Psoas muscle (tissue), 2 donors: ENCODE measurements around a stretch of chr6.

GRCh38 chr6:140897819-140898813 is 1234.6 kb upstream of the GJE1 start:
- PRO-cap, 2 experiments: no peak in any of the 2 experiments

GRCh38 chr6:141562839-141563230 is 569.9 kb upstream of the GJE1 start:
- PRO-cap, 2 experiments: no peak in any of the 2 experiments

GRCh38 chr6:141988264-141988854 is 144.4 kb upstream of the GJE1 start:
- PRO-cap, 2 experiments: no peak in any of the 2 experiments

GRCh38 chr6:142015860-142016227 is 116.9 kb upstream of the GJE1 start:
- PRO-cap, 2 experiments: no peak in any of the 2 experiments

GRCh38 chr6:142147441-142147857 is 386 bp downstream of the VTA1 start:
- PRO-cap, 2 experiments: no peak in any of the 2 experiments

DNA sequence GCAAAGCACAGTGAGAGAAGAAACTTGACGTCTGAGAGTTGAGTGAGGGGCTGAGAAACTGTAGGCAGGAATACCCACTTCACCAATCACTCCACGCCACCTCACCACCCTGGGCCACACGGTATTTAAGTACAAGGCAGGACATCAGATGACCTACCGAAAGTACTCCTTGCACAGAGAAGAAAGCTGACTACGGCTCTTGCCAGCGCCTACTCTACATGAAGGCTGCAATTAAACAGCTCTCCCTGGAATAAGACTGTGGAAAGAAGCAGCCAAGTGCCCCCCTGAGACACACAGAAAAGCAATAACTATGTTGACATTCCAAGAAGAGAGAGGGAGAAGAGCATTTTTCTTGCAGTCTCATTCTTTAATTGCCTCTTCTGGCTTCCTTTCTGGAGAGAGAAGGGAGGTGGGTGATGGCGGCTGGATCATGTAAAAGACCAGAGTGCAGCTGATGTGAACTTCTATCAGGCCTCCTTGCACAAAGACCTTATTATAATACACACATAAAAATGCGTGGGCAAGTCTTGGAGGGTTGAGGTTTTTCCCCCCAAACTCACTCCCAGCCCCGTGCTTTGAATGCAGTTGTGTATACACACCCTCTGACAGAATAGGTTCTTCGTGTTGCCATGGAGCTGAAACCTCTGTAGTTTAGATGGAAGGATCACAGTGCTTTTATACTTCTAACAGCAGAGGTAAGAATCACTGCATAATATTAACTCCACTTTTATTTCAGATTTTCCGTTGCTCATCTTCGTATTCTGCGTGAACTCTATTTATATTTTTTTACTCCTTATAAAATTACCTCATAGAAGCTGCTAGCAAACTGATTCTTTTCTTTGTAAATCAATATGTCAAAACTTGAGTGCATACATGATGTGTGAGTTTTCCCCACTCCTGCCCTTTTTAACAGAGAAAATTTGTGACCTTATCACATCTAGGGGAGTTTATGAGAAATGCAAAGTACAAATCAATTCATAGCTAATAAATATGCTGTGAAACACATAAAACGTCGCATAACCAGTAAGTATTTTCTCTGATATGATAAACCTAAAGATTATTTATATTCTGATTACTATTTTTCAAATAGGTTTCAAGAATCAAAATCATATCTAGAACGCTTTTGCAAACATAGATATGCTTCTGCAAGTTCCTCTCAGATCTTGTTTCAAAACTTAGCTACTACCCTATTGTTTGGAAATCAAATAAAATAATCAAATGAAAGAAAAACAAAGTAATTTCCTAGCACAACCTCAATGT is 44.2 kb downstream of the HIVEP2 start:
- PRO-cap, 2 experiments: no peak in any of the 2 experiments

DNA sequence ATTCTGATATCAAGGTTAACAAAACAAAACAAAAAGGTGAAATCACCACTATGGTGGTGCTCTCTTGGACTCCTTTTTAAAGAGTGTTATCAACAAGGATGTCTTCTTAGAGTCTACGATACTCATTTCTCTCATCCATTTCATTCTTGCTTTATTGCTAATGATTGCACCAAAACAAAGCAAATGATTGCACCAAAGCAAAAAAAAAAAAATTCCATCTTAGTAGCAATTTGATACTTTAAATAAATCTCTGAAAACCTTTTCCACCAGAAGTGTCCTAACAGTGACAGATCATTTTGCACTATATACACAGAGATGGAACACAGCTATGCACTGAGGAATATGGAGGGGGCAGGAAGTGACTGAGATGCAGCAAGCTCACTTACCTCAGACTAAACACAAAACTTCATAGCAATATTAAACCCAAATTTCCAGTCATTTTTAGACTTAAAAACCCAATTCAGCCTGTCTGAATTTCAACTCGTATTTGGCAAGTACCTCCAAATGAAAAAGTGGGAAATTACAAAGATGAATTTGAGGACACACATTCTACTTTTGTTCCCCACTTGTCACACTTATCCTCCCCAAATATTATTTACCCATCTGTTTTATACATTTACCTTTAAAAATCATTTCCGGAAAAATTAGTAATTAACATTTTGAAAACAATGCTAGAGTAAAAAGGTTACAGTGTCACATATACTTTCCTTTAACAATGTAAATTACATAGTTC is 41.1 kb downstream of the HIVEP2 start:
- PRO-cap, 2 experiments: no peak in any of the 2 experiments

- PRO-cap, 2 experiments: no peak in any of the 2 experiments
These were observed 55.1 kb downstream of the AIG1 start for GRCh38 chr6:143115783-143116163.

GRCh38 chr6:143165649-143166691 is 105.3 kb downstream of the AIG1 start:
- PRO-cap, 2 experiments: no peak in any of the 2 experiments

DNA sequence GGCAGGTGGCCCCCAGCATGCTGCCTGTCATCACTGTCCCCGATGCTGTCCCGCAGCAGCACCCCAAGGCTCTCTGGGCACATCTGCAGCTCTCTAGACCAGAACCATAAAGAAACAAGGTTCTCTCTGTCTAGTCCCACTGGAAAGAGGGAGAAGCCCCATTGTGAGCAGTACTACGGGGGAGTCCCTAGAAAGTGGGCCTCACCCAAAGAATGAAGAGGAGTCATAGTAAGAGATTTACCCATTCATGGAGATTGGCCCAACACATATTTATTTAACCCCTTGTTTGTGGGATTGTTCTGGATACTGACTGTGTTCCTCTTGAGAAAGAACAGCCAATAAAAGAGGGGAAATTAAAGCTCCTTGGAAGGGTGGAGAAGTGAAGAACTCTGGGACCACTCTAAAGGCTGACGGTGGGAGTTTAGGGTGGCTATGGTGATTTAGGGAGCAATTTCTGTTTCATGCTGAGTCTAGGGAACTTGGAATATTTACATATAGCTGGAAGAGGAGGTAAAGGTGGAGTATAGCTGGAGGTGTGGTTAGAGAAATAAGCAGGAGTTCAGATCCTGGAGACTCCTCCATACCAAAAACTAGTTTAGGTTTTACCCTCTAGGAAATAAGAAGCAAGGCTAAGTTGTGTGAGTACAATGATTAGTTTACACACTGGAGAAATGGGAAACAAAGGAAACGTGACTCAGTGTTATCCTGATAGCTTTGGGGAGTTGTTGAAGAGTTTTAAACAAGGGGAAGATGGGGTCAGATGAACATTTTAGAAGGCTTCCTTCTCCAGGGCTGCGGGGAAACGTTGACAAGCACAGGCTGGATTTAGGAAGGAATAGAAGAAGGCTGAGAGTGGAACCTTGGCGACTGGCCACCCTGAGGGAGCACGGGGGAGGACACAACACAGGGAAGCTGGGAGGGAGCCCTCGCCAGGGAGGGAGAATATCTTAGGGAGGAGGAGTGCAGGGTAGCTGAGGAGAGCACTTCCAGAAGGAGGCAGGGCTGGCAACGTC is 134.4 kb downstream of the AIG1 start:
- PRO-cap, 2 experiments: no peak in any of the 2 experiments

GRCh38 chr6:143451203-143451402 is 498 bp downstream of the PEX3 start:
- PRO-cap, 2 experiments: no peak in any of the 2 experiments

- PRO-cap, 2 experiments: no peak in any of the 2 experiments
These were observed 23.8 kb upstream of the FUCA2 start for GRCh38 chr6:143535221-143535772.

GRCh38 chr6:143536206-143536538 is 24.7 kb upstream of the FUCA2 start:
- PRO-cap, 2 experiments: no peak in any of the 2 experiments

GRCh38 chr6:143536539-143537251 is 25.2 kb upstream of the FUCA2 start:
- PRO-cap, 2 experiments: no peak in any of the 2 experiments

GRCh38 chr6:143679003-143679649 is 1.4 kb downstream of the PHACTR2 start:
- PRO-cap, 2 experiments: no peak in any of the 2 experiments

GRCh38 chr6:143772053-143772626 is 71.0 kb upstream of the LTV1 start:
- PRO-cap, 2 experiments: no peak in any of the 2 experiments

DNA sequence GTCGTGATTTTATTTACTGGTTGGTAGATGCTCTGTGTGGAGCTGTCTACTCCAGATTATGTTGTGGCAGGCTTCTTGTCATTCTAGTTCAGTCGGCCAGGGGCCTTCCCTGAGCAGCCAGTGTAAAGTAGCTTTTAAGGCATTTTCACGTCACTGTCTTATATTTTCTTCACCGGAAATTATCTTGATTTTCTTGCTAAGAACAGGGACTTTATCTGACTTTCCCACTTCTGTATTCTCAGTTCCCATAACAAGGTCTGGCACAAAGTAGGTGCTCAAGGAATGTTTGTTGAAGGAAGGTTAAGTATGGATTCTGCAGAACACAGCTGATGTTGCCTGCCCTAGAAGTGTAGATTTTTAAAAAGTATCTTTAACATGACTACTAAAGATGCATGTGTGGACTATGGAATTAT is 887 bp downstream of the LTV1 start:
- PRO-cap, 2 experiments: no peak in any of the 2 experiments

- PRO-cap, 2 experiments: no peak in any of the 2 experiments
These were observed 57.2 kb downstream of the PLAGL1 start for GRCh38 chr6:143950832-143951362.

- PRO-cap, 2 experiments: no peak in any of the 2 experiments
These were observed 1.2 kb downstream of the SF3B5 start for GRCh38 chr6:144094112-144094690.

DNA sequence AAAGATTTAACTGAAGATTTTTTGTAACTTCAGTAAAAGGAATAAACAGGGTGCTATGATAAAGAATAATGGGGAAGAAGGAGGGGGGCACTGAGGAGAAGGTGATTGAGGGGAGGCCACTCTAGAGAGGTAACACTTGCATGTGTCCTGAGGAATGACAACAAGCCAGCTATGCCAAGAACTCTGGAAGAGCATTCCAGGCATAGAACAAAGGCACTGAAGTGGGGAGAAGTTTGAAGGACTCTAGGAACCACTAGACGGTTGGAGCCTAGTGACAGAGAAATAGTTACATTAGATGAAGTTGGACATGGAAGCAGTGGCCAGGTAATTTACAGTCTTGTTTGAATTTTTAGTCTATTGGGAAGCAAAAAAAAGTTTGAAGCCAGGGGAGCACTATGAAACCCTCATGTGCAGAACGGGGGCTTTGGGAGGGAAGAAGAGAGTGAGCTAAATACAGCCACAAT is 10.9 kb upstream of the SF3B5 start:
- PRO-cap, 2 experiments: no peak in any of the 2 experiments